Choroid plexus epithelial cell (primary cell): ENCODE measurements around the genes ZNFX1 and SPATA2.

DNA sequence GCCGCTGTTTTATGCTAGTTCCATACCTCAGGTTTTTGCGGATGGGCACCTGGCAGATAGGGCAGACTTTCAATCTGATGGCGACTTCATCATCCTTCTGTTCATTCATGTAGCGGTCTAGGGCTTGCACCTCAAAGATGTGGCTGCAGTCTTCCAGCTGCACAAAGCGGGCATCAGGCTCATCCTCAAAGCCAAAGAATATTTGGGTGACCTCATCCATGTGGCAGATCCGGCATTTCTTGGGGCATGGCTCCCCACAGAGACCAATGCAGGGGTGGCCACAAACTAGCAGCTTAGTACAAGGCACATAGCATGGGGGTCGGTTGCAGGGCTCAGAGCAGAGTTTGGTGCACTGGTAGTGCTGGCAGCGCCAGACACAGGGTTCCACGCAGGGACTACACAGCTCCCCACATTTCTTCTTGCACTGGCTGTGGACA is 28.9 kb downstream of the DDX27 start:
- RRBS: no CpG with 5 or more reads among the region's 9 CpGs

DNA sequence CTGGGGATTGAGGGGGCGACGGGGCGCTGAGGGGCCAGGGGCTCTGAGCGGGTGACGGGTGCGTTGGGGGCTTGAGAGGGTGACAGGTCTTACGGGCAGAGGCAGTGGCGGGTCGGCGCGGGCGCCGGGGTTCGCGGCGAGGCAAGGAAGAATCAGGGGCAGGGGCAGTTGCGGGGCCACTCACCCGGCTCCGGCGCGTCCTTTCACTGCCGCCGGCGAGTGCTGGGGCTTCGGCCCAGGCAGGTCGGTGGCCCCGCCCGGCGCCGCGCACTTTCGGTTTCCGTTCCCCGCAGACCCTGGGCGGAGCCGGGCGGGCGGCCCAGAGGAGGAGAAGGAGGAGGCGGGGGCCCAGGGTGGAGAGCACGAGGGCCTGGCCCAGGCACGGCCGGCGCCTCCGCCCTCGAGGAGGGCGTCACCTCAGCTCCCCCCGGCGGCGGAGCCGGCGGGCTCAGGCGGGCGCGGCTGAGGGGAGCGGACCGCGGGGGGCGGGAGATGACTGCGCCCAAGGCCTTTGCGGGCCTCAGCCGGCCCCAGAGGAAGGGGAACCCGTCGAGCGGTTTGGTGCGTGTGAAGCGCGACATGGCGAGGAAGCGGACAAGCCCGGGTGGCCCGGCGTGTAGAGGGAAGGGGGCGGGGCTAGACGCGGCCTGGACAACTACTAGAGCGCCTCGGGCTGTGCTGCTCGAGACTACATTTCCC is at the start of gene ZNFX1:
TSS of gene ZNFX1 (minus strand) at position 221 of the 699 bp plus-strand sequence.
- RRBS: 2% methylated on average over 48 of the region's 78 CpGs

DNA sequence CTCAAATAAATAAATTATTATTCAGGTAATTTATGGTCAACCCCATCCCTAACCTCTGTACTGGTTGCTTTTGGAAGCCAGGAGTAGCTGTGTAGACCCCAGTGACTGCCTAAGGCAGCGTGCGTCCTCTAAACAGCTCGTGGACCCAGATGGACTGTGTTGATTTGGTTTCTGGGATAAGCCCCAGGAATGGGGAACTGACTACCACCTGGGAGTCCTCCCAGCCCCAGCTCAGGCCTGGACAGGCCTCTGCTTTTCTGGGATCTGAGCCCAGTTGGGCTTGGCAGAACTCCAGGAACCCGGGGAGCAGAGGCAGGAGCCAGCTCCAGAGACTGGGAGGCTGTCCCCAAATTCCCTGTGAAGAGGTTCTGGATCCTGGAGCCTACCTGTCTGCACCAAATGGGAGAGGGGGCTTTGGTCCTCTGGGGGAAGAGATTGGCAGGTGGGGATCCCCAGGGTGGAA is 100.9 kb downstream of the KCNB1 start:
- RRBS: no CpG with 5 or more reads among the region's 4 CpGs

DNA sequence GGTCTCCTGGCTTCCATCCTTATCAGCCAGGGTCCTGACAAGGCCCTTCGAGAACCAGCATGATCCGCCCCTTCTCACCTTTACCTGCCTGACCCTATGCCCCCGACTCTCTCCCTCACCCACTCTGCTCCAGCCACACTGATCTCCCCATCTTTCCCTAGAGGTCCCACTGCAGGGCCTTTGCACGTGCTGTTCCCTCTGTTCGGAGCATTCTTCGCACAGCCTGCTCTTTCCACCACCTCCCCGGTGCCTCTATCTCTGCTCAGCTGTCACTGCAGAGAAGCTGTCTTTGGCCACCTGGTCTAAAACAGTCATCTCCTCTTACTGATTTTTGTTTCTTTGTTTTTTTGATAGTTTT is 1.5 kb upstream of the PTGIS start:
- RRBS: no CpG with 5 or more reads among the region's 7 CpGs

GRCh38 chr20:49701277-49701791 is 12.3 kb downstream of the B4GALT5 start:
- RRBS: no CpG with 5 or more reads among the region's 5 CpGs

DNA sequence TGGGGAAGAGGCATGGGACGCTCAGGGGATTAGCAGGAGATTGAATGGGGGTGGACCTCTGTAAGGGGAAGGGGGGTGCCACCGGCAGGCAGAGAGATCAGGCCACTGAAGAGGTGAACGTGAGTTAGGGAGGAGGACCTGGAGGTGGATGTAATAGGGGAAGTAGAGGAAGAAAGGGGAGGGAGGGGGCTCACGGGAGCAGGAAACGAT is 921 bp downstream of the B4GALT5 start:
- RRBS: no CpG with 5 or more reads among the region's 5 CpGs

GRCh38 chr20:49810880-49811235 is 1.8 kb upstream of the SLC9A8 start:
- RRBS: no CpG with 5 or more reads among the region's 2 CpGs

DNA sequence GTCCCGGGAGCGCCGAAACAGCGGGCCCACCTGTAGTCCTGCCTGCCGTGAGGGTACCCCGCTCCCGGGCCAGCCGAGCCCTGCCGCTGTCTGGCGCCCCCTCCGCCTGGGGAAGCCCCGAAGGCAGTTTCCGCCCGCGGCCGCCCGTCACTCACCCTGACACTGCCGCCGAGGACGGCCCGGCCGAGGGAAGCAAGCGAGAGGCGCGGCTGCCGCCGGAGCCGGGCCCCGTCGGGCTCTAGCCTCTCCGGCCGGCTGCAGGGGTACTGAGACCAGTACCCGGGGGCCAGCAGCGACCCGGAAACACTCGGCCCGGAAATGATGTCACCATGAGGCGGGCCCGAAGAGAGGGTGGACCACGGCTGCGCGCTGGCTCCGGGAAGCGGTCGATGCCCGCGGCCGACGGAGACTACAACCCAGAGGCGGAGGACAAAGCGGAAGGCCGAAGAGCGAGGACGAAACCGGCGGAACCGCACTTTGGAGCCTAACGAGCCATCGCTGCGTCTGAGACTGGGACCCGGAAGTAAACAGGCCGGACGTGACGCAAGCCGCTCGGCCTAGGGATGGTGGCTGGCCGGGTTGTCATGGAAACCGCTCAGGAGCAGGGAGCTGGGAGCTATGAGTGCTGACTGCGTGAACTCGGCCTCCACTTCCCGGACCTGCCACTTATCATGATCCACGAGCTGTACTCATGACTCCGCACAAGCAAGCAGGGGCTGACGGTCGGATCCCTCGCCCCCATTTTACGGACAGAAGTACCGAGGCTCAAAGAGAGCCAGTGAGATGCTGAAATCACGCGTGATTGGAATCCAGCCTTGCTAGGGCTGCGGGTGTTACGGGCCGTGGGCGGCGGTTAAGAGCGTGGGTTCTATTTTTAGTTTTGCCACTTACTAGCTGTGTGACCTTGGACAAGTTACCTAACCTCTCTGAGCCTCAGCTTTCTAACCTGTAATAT is at the start of gene SPATA2:
TSS of gene SPATA2 (minus strand) at position 305 of the 955 bp plus-strand sequence.
- RRBS: 1% methylated on average over 41 of the region's 86 CpGs

GRCh38 chr20:50085859-50086420 is 27.0 kb downstream of the UBE2V1 start:
- RRBS: 6% methylated on average over 3 of the region's 5 CpGs

DNA sequence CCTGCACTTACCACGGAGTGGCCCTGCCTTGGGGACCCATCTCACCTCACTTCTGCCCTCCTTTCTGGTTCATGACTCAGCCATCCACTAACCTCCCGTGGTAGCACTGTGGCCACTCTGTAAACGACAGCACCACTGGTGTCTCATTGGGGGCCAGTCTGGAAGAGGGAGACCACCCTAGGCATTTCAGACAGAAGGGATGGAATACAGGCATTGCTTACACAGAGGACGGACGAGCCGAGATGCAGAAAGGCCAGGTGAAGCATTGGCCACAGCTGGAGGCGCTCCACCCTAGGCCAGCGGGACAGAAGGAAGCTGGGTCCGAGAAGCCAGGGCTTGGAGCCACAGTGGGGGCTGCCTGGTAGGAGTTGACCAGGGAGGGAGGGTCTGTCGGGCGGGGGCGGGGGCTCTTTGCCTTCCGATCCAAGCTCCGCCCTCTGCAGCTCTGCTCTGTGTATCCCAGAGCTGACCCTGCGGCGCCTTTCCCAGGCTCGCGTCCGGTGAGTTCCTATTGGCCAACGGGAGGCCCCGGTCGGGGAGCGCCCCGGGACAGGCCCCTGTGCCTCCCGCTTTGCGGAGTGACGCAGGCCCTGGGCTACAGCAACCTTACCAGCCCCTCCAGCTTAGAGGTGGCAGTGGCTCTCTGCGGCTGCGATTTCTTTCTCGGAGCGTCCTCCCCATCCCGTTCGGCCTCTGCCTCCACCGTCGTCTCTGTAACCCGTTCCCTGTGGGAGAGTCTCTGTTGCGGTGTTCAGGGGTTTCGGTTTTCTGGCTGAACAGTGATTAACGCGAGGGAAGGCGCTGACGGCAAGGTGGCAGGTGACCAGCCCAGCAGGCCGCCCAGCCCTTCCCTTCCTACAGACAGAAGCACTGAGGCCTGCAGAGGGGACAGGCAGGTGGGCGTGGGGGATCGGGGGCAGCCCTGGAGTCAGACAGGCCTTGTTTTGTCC is 18.4 kb upstream of the CEBPB start:
- RRBS: no CpG with 5 or more reads among the region's 45 CpGs

DNA sequence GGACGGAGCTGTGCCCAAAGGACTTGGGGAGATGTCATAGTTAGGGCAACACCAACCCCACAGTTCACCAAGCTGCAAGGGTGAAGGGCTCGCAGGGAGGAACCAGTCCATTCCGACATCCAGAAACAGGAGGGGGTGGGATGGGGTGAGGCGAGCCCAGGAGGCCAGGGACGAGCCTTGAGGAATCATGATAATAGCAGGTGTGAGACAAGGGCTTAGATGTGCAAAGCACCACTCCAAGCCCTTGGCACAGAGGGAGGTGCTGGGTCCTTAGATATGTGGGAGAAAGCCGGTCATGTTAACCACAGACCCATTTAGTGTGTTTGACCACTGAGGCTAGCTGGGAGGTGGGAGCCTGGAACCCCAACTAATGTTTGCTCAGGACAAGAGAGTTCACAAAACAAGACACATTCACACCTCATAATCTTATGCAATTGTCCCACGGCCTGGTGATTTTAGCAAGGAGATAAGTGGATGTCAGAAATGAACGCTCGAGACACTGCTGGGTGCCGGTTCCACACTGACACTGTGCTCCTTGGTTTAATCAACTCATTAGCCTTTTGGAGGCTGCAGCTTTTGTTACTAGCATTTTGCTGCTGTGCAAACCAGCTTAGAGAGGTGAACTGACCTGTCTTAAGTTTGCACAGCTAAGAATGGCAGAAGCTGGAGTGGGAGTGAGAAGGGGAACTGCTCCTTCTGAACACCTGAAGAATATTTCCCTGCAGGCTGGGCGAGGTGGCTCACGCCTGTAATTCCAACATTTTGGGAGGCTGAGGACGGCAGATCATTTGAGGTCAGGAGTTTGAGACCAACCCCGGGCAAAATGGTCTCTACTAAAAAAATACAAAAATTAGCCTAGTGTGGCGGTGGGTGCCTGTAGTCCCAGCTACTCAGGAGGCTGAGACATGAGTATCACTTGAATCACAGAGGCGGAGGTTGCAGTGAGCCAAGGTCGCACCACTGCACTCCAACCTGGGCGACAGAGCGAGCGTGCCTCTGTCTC is 4.7 kb downstream of the CEBPB start:
- RRBS: no CpG with 5 or more reads among the region's 20 CpGs

DNA sequence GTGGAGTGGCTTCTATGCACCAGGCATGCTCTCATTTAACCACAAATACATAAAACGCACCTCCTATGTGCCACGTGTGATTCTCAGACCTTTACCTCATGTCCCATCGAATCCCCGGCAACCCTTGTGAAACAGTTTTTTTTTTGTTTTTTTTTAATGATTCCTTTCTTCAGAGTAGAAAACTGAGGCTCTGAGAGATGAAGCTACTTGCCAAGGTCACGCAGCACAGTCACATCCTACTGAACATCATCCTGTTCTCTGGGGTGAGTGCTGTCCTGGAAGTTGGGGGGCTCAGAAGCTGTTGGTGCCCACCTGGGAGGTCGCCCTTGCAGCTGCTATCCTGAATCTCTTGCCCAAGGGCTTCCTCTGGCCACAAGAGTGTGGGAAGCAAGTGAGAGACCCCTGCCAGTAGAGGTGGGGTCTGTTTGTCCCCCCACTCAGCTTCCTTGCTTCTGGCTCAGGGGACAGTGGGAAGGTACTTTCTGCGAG is 84.9 kb downstream of the CEBPB start:
- RRBS: no CpG with 5 or more reads among the region's 7 CpGs

GRCh38 chr20:50317561-50318066 is 127.0 kb downstream of the CEBPB start:
- RRBS: no CpG with 5 or more reads among the region's 8 CpGs

DNA sequence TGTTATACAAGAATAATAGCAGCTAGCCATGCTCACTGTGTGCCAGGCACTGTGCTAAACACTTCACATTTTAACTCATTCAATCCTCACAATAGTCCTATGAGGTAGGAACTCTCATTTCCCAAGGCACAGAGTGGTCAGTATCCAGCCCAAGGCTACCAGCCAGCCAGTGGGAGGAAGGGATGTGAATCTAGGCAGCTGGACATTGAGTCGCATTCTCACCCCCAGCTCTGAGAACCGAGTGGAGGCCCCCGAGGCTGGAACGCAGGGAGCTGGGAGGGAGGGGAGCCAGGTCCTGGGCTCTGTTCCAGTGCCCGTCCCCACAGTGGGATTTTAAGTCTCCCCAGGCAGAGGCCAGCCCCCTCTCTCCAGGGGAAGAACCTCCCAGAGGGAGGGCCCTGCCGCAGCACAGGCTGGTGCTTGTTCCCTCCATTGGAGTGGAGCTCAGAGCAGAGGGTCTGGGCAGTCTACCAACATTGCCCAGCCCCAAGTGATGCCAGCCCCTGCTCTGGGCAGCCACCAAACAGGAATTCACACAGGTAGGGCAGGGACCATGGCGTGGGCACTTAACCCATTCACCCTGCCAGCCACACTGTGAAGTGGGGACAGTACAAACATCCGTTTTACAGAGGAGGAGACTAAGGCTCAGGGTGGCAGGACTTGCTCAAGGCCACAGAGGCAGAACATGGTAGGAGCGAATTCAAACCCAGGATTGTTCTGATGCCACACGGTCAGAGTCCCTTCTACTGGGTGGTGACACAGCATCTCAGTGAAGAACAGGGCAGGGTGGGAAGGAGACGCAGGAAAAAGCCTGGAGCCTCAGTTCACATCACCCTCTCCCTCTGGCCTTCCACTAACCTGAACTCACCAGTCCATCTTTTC is 131.4 kb downstream of the CEBPB start:
- RRBS: no CpG with 5 or more reads among the region's 11 CpGs

DNA sequence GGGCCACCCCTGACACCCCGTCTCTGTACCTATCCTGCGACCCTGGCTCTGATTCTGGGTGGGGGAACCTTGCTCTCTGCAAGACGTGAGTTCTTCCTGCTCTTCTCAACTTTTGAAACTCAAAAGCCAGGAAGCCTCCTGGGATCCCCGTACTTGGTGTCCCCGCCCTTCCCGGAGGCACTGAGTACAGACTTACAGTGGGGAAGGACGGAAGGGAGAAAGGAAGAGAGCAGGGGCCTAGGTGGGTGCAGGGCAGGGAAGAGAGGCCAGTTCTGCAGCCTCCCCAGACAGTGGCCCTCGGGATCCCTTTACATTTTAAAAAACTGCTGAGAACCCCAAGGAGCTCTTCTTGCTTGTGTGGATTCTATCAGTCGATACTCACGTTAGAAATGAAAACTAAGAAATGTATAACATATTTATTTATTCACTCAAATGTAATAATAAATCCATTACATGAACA is 149.0 kb upstream of the PTPN1 start:
- RRBS: no CpG with 5 or more reads among the region's 10 CpGs

GRCh38 chr20:50427706-50428158 is 82.5 kb upstream of the PTPN1 start:
- RRBS: no CpG with 5 or more reads among the region's 8 CpGs

DNA sequence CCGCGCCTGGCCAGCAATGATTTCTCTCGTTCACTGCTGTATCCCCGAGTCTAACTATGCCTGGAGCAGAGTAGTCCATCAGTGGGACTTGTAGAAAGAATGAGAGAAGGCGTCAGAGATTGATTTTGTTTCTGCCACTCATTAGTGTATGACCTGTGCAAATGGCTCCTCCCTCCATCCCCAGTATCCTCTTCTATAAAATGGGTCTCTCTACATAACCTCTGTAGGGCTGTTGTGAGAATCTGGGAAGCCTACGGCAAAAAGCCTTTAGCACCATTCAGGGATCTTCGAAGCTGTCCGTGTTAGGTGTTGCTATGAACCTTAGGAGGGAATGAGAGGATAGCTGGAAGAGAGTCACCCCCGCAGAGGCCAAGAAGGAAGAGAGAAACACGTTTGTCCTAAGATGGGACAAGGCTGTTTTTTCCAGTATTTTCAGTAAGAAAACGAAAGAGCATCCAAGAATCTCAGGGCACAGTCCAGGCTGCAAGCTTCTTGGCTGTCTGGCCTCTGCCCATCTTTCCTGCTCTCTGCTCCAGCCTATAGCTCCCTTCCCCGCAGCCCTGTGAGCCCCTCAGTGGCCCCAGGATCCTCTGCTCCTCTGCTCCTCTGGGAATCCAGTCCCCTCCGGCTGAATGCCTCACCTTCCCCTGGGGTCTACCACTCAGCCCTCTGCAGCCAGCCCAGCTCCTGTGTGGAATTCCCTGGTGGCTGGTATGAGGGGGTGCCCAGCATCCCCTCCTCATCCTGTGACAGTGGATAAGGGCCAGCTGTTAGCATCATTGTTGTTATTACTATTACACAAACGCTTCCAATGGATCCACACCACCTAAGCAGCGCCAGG is 60.6 kb upstream of the PTPN1 start:
- RRBS: no CpG with 5 or more reads among the region's 15 CpGs

DNA sequence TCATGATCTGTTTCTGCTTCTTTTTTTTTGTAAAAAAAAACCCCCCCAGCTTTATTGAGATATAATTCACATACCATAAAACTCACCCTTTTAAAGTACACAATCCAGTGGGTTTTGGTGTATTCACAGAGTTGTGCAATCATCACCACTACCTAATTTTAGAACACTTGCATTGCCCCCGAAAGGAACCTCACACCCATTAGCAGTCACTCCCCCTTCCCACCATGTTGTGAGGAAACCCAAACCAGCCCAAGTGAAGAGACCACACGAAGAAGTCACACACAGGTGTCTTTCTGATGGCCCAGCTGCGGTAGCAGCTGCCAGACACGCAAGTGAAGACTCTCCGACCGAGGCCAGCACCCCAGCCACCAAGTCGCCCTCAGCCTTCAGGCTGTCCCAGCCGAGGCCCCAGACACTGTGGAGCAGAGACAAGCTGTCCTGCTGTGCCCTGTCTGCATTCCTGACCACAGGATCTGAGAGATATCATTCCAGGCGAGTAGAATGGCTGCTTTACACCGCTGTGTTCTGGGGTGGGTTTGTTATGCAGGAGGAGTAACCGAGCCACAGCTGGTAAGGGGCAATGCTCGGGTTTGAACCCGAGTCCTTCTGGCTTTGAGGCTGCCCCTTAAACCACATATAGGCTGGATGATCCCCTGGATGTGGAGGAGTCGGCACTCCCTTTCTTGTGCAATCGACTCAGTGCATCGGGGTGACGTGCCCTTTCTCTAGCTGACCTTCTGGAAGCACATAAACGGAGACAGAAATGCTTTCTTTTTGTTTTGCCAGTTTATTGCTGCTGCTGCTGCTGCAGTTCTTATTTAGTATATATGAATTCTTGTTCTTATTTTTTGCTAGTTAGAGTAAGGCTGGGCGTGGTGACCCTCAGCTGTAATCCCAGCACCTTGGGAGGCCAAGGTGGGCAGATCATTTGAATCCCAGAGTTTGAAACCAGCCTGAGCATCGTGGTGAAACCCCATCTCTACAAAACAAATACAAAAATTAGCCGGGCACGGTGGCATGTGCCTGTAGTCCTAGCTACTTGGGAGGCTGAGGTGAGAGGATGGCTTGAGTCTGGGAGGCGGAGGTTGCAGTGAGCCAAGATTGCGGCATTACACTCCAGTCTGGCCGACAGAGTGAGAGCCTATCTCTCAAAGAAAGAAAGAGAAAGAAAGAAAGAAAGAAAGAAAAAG is 58.9 kb upstream of the PTPN1 start:
- RRBS: no CpG with 5 or more reads among the region's 25 CpGs

GRCh38 chr20:50483337-50483847 is 26.8 kb upstream of the PTPN1 start:
- RRBS: 39% methylated on average over 3 of the region's 8 CpGs

DNA sequence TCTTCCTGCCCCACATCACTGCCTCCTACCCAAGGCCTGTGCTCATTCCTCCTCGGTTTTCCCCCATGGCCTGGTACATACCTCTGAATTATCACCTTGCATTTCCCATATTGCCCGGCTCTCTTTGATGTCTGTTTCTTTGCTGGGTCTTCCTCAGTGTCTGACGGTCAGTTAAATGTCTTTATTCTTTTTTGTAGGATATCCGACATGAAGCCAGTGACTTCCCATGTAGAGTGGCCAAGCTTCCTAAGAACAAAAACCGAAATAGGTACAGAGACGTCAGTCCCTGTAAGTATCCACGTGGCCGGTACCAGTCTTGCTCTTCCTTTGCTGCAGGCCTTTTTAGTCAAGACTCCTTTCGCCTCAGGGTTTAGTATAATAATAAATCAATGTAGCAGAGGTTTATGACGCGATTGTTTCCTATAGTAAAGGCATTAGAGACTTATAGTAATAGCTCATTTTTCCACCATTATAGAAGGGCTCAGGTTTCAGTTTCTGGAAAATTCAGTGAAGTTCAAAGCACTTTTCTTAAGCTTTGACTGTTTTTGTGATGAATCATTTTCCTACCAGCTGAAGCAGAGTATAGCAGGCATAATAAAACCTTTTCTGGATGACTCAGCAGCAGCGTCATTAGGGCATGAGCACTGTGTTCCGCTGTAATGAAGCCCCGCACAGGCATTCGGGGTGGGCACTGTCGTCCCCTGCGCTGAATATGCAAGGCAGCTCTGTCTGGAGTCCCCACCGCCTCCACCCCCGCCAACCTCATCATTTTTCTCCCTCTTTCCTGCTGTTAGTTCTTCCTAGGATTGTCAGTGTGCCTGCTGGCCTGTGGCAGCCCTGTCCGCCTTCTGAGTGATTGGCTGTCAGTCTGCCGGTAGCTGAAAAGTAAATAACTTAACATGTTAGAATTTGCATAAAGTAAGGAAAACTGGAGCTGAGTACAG is 51.3 kb downstream of the PTPN1 start:
- RRBS: no CpG with 5 or more reads among the region's 21 CpGs